Left colon (tissue), 1 donor: ENCODE measurements around the gene BMAL1.

- PRO-cap: no peak
Measured at GRCh38 chr11:11964361-11964974, 44.0 kb downstream of the DKK3 start.

DNA sequence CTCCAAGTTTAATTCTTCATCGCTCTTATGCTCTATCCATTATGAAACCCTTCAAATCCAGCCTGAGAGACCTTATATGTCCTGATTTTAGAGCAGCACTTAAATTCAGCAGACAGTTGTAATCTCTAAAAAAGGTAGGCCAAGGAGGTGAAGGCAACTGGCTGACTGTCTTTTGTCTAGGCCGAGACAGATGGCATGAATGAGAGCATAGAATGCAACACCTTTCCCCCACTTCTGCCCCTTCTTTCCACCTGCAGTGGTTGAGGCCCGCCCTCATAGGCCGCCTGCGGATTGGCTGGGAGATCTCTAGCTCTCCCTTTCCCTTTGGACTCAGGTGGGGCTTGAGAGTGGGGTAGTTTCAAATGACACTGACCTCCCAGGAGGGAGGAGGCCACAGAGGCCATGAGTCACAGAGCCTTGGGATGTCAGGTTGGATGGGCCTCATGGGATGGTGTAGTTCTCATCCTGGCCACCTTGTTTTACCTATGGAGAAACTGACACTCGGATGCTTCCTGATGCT is 9.0 kb downstream of the MICAL2 start:
- PRO-cap: bidirectional peak, plus-strand start at position 422 of the sequence, minus-strand start at position 236 of the sequence

DNA sequence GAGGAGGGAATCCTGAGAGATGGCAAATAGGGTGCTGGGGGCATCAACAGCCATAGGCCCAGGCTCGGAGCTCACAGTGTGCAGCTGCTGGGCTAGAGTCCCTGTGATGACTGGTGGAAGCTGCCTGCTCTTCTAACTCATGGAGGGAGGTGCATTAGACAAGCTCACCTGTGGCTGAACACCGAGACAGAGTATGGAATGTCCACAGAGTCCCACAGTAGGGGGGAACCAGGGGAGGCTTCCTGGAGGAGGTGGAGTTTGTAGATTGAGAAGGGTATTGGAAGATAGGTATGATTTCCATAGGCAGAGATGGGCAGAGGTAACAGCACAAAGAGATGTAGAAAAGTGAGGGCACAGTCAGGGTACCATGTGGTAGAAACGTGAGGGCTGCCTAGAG is 9.9 kb downstream of the MICAL2 start:
- PRO-cap: no peak

DNA sequence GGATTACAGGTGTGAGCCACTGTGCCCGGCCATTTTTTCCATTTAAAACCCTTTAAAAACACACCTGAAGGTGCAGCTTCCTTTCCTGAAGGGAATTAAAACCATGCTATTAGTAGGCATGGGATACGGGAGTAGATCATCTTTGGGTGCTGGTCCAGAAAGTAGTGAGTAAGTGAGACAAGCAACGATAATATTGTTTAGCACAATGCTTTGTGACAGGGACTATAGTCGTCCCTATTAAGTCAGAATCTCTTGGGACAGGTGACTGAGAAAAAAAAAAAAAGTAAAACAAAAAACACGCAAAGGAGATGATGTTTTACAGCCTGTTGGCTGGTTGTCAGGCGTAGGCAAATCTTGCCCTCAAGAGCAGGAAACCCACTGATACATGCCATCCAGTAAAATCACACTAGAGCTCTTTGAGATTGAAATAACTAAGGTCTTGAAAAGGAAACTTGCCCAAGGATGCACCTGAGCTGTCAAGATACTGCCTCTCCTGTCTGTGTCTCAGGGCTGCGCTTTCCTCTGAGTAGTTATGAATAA is 23.0 kb downstream of the MICAL2 start:
- PRO-cap: no peak

GRCh38 chr11:12144328-12144797 is 34.0 kb downstream of the MICAL2 start:
- PRO-cap: unidirectional peak, minus-strand start at chr11:12144562

DNA sequence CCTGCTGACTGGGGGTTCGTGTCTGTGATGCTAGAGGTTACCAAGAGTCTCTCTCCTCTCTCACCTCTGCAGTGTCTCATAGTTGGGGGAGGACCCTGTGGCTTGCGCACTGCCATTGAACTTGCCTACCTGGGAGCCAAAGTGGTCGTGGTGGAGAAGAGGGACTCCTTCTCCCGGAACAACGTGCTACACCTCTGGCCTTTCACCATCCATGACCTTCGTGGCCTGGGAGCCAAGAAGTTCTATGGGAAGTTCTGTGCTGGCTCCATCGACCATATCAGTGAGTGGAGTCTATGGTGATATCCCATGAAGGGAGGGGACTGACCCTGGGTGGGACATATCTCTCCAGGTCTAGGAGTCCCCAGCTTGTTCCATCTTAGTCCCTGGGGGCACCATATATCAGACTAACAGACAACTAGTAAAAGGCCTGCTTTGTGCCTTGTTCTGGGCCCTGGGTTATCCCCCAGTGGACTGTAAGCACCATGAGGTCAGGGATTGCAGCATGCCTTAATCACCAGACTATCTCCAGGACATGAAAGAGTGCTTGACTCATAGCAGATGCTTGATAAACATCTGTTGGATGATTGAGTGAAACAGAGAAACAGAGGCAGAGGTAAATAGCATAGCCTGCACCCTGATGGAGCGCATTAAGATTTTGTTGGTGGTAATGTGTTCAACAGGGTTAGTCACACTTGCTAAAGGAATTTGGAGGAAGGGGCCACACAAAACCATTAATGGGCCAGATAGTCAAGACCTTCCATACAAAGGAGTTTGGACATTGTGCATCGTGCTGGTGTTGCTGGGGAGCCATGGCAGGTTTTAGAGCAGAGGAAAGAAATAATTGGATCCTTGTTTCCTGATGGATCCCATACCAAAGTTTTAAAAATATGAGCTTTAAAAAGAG is 94.0 kb downstream of the MICAL2 start:
- PRO-cap: no peak

DNA sequence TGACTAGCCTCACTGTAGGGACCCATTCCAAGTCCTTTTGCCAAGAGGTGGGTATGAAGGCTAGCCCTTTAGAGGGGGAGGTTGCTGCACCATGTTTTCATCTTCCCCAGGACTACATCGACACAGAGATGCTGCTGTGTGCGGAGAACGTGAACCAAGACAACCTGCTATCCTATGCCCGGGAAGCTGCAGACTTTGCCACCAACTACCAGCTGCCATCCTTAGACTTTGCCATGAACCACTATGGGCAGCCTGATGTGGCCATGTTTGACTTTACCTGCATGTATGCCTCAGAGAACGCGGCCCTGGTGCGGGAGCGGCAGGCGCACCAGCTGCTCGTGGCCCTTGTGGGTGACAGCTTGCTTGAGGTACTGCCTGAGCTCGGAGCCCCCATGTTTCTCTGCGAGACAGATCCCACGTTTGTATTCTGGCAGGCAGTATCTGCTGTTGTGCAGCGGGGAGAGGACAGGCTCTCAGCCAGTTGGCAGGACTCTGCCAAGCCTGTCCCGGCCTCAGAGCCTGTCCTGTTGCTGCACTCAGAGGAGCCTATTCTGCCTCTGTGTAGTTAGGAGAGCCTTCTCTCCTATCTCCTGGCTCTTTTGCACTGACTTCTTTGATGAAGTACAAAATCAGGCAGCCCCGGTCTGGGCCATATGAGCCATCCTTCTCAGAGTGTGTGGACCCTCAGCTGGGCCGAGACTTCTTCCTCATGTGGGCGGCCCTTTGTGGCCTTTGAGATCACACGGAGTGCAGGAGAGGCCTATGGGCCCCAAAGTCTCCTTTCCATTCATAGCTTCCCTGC is 109.9 kb downstream of the MICAL2 start:
- PRO-cap: no peak

DNA sequence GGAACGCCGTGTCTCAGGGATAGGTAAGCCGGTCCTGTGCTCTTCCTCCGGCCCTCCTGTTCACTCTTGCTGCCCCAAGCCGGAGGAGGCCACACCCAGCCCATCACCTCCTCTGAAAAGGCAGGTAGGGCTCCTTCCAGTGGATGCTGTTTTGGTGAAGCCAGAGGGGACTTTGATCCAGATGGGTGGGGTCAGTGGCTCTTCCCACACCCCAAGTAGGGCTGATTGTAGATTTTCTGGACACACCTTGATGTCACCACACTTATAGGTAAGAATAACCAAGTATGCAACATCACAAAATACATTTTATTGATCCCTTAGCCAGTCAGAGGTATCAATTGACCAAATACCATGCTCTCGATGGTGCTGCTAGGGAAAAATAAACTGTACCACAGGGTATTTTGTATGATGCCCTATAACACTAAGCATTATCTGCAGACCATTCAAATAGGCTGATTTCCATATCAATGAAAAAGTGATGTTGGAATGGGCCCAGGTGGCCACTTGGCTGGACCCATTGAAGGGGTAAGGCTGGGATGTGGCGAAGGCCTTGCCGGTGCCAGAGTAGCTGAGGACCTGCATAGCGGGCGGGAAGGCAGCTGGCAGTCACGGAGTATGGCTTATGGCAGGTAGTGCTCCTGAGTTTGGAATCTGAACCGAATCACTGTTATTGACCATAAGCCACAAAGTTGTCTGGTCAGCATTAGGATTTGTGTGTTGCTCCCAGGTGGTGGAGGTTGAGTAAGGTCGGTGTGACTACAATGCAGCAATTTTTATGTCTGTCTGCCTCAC is 130.8 kb downstream of the MICAL2 start:
- PRO-cap: no peak

DNA sequence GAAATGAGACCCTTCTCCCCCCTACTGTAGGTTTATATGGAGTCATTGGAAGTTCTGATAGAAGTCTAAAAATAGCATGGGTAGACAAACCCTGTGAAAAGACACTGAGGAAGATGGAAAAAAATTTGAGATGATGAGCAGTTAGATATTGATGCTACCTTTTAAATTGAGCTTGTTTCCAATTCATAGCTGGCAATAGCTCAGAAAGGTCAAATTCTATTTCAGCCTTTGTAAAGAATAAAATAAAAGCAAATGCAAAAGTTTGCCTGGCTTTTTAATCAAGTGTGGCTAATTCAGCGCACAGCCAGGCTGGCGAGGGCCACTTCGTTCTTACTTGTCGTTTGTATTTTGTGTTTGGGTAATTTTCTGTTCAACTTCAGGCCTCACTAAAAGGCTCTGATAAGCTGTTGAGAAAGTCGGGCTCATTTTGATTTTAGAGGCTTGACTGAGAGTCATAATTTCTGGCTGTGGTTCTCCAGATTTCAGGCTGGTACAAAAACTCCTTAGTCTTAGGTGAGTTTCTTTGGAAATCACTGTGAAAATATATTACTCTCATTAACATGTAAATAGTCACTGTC is 20.7 kb downstream of the TEAD1 start:
- PRO-cap: no peak

GRCh38 chr11:12710279-12710885 is 36.2 kb downstream of the TEAD1 start:
- PRO-cap: no peak

- PRO-cap: no peak
Measured at GRCh38 chr11:12744661-12745259, 70.5 kb downstream of the TEAD1 start.

DNA sequence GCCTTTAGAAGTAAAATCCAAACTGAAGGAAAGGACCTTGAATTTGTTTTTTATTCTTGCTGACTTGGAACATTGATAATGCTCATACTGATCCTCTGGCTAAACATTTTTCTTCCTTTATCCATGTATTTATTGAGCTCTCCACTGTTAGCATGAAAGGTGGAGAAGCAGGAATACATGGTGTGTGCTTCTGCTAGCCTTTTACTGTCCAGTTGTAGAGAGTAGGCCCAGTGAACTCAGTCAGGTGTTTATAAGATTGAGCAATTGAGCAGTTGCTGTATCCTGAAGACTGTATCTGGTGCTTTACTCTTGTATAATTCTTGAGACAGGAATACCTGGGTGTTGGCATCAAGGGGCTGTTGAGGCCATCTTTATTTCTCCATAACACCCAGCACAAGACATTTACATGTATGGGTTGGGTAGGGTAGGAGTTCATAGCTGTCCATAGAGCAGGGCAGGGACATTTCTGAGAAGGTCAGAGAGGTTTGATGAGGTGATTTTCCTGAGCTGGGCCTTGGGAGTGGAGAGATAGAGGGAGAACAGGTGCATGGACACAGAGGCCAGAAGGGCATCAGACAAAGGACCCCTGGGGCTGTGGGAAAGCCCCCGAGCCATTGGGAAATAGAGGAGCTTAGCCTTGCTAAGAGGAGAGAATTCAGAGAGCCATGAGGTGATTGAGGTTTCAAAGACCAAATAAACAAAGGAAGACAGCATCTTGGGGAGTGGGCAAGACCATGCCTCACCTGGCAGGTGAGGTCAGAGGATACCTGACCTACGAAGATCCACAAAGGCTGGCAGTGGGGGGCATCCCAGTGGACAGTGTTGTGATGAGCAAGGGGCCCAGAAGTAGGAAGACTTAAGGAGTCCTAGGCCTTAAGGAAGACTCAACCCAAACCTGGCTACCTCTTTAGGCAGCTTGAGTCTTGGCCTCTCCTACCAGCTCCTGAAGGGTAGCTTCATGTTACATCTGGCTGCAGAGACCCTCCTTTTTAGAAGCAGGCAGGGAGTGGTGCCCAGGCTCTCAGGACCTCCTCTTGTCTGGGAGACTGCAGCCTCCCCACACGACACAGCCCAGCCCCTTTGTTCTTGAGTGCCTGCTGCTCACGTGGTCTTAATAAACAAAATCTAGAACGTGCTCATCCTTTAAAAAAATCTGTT is 155.7 kb downstream of the TEAD1 start:
- PRO-cap: no peak

DNA sequence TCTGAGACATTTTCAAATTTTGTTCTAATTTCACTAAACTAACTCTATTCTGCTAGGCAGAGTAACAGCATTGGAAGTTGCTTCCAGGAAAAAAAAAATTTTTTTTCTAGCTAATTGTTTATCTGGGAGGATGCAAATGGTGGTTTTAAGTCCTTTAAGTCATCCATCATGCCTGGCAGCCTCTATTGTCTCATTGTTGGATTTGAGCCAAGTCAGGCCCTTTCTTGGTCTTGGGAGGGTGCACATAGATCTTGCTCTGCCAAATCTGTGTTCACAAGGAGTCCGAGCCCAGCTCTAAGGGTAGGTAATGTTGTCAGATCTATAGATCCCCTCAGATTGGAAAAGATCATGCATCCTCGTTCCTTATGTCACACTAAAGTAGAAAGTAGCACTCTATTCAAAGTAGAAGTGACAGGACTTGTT is 166.2 kb upstream of the RASSF10 start:
- PRO-cap: no peak

GRCh38 chr11:12882707-12883333 is 126.3 kb upstream of the RASSF10 start:
- PRO-cap: no peak

GRCh38 chr11:12989373-12989964 is 19.6 kb upstream of the RASSF10 start:
- PRO-cap: no peak

- PRO-cap: no peak
Measured at GRCh38 chr11:13009784-13010879, 1.0 kb downstream of the RASSF10 start.

GRCh38 chr11:13277571-13278414 is at the start of gene BMAL1:
BMAL1 (plus strand) TSS chr11:13277790.
- PRO-cap: bidirectional peak, plus-strand start at chr11:13277733, minus-strand start at chr11:13277403; unidirectional peak, plus-strand start at chr11:13277816; unidirectional peak, minus-strand start at chr11:13278048

GRCh38 chr11:13337947-13339268 is 60.8 kb downstream of the BMAL1 start:
- PRO-cap: no peak

- PRO-cap: no peak
Measured at GRCh38 chr11:13350997-13352047, 73.7 kb downstream of the BMAL1 start.

GRCh38 chr11:13787425-13787789 is 118.9 kb downstream of the FAR1 start:
- PRO-cap: unidirectional peak, minus-strand start at chr11:13787506